Aortic smooth muscle cell (primary cell): ENCODE results near the genes SLC25A25 and BBLN.

GRCh38 chr9:127557247-127557906 lies 11.5 kb downstream of the NIBAN2 start:
- RRBS: 0% methylated on average over 1 of the region's 6 CpGs

GRCh38 chr9:127566889-127568015 lies 1.6 kb downstream of the NIBAN2 start:
- RRBS: no CpG with 5 or more reads among the region's 22 CpGs

DNA sequence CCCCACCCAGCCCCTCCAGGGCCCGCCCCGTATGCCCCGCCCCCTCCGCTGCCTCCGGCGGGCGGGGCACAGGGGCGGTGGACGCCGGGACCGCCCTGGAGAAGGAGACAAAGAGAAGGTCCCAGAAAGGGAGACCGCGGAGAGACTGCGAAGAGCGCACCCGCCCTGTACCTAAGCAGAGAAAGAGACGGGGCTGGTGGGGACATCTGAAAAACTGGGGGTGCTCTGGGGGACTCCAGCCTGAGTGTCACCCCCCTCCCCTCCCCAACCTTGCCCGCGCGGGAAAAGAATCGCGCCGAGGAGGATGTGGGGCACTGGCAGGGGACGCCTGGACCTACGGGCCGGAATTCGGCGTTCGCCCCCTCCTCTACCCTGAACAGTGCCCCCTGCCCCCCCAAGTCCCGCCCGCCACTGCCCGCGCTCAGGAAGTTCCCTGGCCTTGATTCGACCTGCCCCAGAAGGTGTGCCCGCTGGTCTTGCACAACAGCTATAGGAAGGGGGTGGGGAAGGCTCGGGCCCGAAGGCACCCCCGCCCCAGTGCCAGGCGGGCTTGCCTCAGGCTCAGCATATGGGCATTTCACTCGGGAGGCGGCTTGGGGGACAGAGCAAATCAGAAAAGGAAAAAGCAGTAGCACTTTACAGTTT lies 485 bp upstream of the NIBAN2 start:
- RRBS: no CpG with 5 or more reads among the region's 41 CpGs

- RRBS: no CpG with 5 or more reads among the region's 10 CpGs
Observed at GRCh38 chr9:127576029-127576555, 7.2 kb upstream of the NIBAN2 start.

DNA sequence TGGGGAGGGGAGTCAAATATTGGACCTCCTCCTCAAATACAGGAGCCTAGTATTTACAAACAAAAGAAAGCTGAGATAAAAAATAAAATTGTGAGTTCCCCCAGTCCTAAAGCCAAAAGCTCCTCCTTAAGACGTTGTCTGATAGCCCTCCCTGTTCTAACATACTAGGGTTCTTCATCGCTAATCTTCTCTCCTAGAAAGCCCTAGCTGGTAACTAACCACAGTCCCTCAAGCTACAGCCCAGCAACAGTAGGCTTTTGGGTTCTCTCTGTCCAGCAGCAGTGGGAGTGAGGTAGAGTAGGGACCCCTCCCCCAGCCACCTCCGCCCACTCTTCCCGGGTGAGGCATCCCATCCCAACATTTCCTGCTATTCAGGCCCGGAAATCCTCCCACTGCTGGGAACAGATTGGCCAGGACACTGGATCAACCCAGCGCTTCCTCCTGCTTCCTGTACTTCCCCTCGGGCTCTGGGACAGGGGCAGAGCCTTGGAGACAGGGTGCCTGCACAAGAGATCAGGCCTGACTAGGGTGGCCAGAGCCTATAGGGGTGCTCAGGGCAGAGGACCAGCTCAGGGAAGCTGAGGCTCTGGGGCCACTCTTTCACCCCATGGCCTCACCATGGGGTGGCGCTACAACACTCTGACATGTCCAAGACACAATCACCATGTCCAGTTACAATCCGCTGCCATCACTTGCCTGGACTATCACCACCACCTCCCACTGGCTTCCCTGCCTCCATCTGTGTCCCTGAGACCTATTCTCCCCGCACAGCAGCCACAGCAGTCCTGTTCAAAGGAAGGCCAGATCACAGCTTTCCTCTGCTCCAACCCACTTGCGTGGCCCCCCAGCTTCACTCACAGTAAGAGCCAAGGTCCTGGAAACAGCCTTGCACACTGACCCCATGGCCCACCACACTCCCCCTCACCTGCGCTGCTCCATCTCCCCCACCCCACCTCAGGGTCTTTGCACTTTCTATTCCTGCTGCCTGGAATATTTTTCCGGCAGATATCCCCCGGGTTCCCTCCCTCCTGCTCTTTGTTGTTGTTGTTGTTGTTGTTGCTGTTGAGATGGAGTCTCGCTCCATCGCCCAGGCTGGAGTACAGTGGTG lies 14.4 kb downstream of the SH2D3C start:
- RRBS: 18% methylated on average over 1 of the region's 16 CpGs

- RRBS: 90% methylated on average over 5 of the region's 40 CpGs
Observed at GRCh38 chr9:127788713-127789572, 3.1 kb downstream of the CDK9 start.

- RRBS: no CpG with 5 or more reads among the region's 8 CpGs
Observed at GRCh38 chr9:127792866-127793923, 7.4 kb downstream of the CDK9 start.

GRCh38 chr9:127815908-127816278 lies 13.2 kb downstream of the FPGS start:
- RRBS: no CpG with 5 or more reads among the region's 12 CpGs

DNA sequence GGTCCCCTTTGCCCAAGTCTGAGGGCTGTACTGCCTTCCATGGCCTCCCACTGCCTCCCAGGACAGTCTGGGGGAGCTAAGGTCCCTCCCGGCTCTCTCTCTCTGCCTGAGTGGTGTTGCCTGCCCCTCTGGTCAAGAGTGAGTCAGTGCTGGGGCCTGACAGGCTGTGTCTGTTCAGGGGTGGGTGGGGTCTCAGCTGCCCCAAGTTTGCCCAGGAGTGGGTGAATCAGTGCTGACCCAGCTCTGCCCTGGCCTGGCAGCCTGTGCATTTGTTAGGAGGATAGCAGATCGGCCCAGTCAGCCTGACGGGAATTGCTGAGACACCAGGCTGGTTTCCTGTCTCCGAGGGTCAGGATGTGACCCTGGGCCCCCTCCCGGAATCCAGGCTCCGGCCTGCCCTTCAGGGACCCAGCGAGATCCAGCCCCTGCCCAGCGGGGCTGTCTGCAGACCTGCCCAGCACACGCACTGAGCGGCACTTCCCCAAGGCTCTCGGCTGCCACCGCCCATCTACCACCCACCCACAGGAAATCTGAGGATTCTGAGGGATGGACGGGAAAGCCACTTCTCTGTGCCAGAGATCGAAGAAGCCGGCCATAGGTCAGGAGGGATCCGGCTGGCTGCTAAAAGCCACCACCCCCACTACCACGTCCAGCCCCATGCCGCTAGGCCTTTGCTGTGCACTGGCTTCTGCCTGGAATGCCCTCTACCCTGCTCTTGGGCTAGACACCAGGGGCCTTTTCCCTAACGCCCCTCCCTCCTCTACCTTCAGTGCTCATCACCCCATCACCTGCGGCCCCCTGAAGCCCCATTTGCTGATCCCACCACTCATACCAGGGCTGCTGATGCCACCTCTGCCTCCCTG lies 15.8 kb downstream of the ENG start:
- RRBS: no CpG with 5 or more reads among the region's 20 CpGs

GRCh38 chr9:127861986-127863146 lies 7.9 kb upstream of the ENG start:
- RRBS: 63% methylated on average over 4 of the region's 31 CpGs

GRCh38 chr9:127874572-127874817 lies 3.0 kb downstream of the AK1 start:
- RRBS: no CpG with 5 or more reads among the region's 4 CpGs

GRCh38 chr9:127969867-127970246 lies 10.9 kb downstream of the EEIG1 start:
- RRBS: no CpG with 5 or more reads among the region's 10 CpGs

GRCh38 chr9:127979020-127979866 lies 1.5 kb downstream of the EEIG1 start:
- RRBS: no CpG with 5 or more reads among the region's 19 CpGs

GRCh38 chr9:128062059-128062718 lies 4.9 kb downstream of the NAIF1 start:
- RRBS: no CpG with 5 or more reads among the region's 17 CpGs

- RRBS: 1% methylated on average over 41 of the region's 87 CpGs
Observed at GRCh38 chr9:128068047-128068957, at the start of gene SLC25A25. SLC25A25 (plus strand) TSS chr9:128068232.

- RRBS: 3% methylated on average over 8 of the region's 32 CpGs
Observed at GRCh38 chr9:128098166-128099196, 29.0 kb downstream of the PTGES2 start.

GRCh38 chr9:128099197-128099687 lies 28.3 kb downstream of the PTGES2 start:
- RRBS: no CpG with 5 or more reads among the region's 10 CpGs

DNA sequence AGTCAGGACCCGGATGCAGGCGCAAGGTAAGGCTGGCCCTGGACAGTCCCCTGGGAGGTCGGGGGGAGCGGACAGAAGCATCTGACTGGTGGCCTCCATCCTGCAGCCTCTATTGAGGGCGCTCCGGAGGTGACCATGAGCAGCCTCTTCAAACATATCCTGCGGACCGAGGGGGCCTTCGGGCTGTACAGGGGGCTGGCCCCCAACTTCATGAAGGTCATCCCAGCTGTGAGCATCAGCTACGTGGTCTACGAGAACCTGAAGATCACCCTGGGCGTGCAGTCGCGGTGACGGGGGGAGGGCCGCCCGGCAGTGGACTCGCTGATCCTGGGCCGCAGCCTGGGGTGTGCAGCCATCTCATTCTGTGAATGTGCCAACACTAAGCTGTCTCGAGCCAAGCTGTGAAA lies 20.4 kb downstream of the PTGES2 start:
- RRBS: 92% methylated on average over 4 of the region's 20 CpGs

- RRBS: 2% methylated on average over 36 of the region's 82 CpGs
Observed at GRCh38 chr9:128159415-128160491, at the start of gene BBLN. BBLN (plus strand) TSS chr9:128160265.

DNA sequence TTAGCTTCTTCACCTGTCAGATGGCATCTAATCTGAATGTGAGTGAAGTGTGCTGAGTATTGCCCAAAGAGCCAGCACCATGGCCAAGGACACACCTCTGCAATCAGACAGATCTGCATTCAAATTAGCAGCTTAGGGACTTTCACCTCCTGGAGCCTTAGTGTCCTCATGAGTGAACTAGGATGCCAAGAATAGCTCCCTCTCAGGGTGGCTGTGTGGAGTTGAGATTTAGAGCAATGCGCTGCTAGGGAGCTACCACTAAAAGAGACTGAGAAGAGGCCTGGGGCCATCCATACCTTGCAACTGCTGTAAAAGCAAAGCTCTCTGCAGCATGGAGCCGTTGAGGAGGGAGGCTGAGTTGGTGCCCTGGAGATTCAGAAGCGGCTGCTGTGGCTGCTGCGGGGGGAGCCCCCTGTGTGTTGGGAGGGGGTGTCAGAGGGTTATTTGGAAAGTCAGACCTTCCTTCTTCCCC lies 1.3 kb downstream of the CIZ1 start:
- RRBS: no CpG with 5 or more reads among the region's 4 CpGs